Omental fat pad (tissue), 4 donors: Measurements from ENCODE around the genes PER3 and ERRFI1.

GRCh38 chr1:6625280-6626162, 853 bp downstream of the THAP3 start:
- PRO-cap, result no peak
- RAMPAGE, long total RNA, 4 experiments, result no peak in any of the 4 experiments

- PRO-cap, result no peak
- RAMPAGE, long total RNA, 4 experiments, result no peak in any of the 4 experiments
These were observed 9.2 kb downstream of the THAP3 start for GRCh38 chr1:6633710-6634419.

GRCh38 chr1:6662644-6663279, 38.1 kb downstream of the THAP3 start:
- PRO-cap, result no peak
- RAMPAGE, long total RNA, 4 experiments, result no peak in any of the 4 experiments

GRCh38 chr1:6771161-6771858, 13.9 kb upstream of the CAMTA1 start:
- PRO-cap, result no peak
- RAMPAGE, long total RNA, 4 experiments, result no peak in any of the 4 experiments

DNA sequence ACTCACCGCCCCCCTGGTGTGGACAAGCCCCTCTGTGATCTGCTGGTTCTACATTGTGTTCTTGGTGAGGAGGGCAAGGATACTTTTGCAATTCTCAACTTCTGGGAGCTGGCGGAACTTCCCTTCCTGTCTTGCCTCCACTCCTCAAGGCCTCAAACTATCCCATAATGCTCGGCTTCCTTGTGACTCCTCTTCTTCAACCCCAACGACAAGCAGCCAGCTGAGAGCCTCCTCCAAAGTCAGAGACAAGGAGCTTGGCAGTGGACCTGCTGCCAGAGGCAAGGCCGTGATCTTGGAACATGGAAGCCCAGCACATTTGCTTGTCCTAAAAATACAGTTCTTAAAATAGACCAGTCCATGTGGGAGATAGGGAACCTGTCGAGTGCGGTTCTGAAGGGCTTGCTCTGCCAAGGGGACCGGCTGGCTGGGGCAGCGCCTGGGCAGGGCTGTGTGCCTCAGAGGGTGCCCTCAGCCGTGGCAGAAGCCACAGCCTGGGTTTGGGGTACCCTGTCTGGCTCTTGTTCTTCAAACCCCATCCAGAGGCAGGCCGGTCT, 228.5 kb downstream of the CAMTA1 start:
- PRO-cap, result no peak
- RAMPAGE, long total RNA, 4 experiments, result no peak in any of the 4 experiments

DNA sequence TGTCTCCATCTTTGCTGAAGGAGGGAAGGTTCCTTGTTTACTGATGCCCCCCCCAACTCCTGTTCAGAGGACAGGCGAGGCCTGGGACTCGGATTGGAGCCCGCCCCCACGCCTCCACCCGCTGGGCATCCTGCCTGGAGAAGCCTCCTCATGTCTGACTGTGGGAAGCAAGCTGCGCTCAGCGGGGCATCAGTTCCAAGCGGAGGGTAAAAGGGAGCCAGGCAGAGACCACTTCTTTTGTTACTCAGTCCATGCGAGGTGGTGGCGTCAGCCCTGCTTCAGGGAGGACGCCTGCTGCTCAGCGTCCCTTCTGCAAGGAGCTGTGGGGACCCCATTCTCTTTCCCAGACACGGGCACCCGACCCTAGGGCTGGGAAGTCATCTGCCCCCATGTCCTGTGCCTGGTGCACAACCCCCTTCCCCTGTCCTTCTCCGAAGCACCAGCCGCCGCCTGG, 413.9 kb downstream of the CAMTA1 start:
- PRO-cap, result no peak
- RAMPAGE, long total RNA, 4 experiments, result no peak in any of the 4 experiments

DNA sequence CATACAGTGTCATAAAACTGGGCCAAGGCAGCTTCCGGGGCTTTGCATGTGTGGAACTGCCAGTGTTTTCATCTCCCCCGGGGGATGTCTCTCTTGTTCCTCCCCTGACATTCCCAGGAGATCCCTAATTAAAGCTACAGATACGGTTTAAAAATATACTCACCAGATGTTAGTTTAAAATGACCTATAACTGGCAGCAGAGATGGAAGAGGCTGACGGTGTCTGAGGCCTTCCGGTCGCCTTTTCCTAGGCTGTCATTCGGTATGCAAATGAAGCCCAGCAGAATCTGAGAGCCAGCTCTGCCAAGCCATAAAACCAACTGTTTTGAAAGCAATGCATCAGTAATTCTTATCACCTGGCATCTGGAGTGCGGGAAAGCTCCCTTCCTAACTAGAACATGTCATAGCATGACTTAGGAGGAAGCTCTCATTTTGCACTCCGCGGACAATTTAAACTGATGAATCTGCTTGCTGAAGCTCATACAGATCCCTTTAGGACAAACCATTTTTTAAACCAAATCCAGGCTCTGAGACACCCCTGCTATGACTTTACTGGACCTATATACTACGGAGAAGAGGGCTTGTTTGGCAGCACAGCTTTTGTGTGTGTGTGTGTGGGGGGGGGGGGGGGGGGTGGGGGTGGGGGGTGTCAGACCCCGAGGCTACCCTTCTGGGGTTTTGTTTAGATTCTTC, 436.4 kb upstream of the VAMP3 start:
- PRO-cap, result no peak
- RAMPAGE, long total RNA, 4 experiments, result no peak in any of the 4 experiments

DNA sequence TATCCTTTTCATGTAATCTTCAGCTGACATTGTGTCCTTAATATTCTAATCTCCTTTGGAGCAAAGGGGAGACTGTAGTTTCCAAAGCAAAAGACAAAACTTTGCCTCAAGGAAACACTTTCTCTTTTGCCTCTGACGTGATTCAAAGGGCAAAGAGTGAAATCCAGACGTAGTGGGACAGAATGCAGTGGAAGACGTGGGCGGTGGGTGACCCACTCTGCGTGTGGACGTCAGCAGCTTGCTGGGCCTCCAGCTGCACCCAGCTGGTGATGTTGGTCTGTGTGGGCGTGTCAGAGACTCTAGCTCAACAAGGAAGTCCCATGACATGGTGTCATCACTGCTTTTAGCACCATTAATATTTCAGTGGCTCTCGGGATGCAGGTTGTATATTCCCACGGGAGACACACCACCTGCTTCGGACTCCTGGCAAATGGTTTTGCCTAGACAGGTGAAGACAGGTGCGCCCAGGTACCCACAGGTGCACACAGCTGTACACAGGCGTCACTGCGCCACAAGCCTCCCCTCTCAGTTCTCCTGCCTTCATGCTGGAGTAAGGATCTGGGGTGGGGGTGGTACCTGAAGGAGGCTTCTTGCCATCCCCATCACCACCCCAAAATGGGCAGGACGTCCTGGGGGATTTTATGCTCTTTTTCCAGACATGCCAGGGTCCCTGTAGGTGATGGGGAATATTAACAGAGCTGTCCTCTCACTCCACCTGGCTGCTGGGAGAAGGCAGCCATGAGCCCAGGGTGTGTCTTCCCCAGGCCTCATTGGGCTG, 292.1 kb upstream of the VAMP3 start:
- PRO-cap, result no peak
- RAMPAGE, long total RNA, 4 experiments, result no peak in any of the 4 experiments

DNA sequence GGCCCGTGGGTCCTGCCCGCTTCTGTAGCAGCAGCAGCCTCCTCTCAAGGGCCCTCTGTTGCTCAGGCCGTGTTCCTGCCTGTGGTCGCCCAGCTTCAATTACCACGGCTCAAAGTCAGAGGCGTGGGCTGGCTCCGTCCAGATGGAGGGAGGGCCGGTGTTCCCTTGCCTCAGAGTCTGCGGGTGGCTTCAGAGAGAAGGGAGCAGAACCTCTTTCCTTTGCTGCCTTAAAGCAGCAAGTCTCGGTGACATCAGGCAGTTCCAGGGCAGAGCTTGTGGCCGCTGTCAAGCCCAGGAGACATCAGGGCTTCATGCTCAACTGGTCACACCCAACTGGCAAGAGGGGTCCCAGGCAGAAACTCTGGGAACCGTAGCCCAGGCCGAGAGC, 270.5 kb upstream of the VAMP3 start:
- PRO-cap, result no peak
- RAMPAGE, long total RNA, 4 experiments, result no peak in any of the 4 experiments

DNA sequence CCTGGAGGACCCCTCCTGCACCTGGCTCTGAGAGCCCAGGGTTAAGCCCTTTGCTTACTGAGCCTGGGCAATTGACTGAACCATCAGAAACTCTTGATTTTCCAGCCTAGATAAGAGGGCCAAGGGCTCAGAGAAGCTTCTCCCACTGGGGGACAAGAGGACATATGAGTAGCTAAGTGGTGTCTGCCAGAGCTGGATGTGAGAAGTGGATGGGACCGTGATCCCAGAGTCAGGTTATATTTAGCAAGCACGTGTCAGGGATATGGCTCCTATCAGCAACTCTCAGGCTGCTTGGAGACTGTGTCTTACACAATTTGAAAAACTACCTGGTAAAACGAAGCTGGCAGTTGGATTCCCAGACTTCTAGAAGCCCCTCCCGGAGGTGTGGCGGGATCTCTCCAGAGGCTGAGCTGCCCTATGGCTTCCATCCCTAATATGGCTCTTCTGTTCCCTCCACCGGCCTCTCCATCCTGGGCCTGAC, 253.2 kb upstream of the VAMP3 start:
- PRO-cap, result no peak
- RAMPAGE, long total RNA, 4 experiments, result no peak in any of the 4 experiments

GRCh38 chr1:7573978-7574845, 196.9 kb upstream of the VAMP3 start:
- PRO-cap, result no peak
- RAMPAGE, long total RNA, 4 experiments, result no peak in any of the 4 experiments

DNA sequence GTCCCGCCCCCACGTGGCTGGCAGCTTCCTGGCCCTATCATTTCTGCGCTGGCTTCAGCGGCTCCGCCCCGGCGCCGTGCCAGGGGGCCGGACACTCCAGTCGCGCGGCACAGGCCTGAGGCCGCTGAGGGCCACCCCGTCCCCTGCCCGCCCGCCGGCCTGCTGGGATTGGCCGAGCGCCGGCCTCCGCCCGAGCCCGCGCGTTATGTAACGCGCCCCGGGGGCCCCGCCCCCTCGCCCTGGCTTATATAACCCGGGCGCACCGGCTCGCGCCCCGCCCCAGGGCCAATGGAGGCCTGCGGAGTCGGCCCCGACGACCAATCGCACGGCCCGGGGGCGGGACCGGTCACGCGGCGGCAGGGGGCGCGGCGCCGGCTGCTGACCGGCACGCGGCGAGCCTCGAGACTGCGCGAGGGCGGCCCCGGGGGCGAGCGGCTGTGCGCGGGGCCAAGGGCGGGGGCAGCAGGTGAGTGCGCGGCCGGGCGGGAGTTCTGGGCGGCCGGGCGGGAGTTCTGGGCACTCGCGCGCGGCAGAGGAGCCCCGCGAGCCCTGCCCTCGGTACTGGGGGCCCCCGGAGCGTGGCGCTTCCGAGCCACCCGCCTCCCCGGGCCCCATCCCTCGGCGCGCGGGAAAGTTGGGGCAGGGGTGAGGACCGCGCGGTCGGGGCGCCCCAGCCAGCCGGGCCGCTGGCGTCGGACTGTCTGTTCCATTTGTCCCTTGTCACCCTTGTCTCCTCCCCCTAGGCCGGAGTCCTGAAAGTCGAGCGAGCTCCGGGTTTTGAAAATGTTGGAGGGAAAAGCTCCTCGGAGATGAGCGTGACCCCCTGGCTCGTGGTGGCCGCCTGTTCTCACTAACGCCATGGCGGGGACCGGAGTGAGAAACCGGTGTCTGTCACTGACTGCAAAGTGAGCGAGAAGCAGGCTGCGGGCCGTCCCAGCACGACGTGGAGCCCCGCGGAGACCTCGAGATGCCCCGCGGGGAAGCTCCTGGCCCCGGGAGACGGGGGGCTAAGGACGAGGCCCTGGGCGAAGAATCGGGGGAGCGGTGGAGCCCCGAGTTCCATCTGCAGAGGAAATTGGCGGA, at the start of gene PER3:
Gene PER3, plus strand, starts transcription at position 381 of the 1,083 bp plus-strand sequence.
- PRO-cap, result no peak
- RAMPAGE, long total RNA, 4 experiments, result no peak in any of the 4 experiments

DNA sequence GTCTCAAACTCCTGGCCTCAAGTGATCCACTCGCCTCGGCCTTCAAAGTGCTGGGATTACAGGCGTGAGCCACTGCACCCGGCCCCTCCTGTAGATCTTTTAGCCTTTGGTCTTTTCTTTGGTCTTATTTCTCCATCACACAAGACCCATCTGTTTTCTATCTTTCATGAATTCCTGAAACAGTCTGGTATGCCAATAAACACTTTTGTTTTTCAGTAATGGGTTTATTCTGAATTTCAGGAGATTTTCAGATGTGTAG, 23.2 kb downstream of the ERRFI1 start:
- PRO-cap, result no peak
- RAMPAGE, long total RNA, 4 experiments, result no peak in any of the 4 experiments

- PRO-cap, result no peak
- RAMPAGE, long total RNA, 4 experiments, result no peak in any of the 4 experiments
These were observed 12.4 kb downstream of the ERRFI1 start for GRCh38 chr1:8013426-8014416.

DNA sequence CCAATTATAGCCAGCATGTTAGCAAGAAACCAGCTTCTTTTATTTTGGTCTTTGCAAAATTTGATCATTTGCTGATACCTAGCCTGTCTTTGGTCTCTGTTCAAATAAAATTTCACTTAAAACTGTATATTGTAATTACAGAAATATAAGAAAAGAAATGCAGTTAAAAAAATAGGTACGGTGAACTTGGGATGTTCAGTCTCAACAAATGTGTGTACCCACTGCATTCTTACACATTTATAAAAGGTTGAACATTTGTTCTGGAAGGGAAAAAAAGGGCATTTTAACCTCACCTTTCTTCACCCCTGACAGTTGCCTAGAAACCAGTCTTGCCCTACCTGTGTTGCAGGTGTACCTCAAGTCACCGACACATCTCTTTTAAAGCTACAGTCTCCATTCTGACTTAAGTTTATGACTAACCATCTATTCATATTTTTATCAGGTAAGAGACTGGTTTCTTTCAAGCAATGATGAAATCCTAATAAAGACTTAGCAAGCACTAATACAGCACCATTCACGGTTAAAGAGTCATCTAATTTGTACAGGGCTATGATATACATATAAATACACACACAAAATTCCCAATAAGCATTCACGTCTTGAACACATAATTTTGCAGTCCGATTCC, 1.2 kb downstream of the ERRFI1 start:
- PRO-cap, result no peak
- RAMPAGE, long total RNA, 4 experiments, result no peak in any of the 4 experiments

DNA sequence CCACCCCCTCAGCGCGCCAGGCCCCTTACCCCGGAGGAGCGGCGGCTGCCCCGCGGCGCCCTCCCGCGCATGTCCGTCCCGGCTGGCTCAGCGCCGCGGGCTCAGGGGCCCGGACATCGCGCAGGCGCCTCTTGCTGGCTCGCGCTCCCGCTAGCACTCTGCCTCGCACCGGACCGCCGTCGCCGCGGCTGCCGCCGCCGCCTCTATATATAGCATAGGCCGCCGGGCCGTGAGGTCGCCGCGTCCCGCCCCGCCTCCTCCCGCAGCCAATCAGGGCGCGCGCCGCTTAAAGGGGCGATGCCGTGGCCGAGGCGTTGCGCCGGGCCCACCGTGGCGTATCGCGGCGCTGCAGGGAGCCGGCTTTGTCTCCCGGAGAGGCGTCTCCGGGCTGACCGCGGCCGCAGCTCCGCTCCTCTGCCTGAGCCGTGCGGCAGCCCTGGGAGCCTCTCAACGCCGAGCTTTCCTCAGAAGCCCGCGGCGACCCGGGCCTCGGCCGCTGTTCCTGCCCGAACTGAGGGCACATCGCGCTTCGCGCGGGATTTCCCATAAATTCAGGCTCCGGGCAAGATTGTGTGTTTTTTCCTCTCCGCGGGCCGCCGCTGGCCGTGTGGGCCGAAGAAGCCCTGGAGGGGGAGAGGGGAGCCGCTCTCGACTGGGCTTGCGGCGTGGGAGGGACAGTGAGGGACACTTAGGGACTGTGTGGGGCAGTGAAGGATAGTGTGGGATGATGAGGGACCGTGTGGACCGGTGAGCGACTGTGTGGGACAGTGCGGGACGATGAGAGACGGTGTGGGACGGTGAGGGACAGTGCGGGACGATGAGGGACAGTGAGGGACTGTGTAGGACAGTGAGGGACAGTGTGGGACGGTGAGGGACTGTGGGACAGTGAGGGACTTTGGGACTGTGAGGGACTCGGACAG, at the start of gene ERRFI1:
Gene ERRFI1, minus strand, starts transcription at position 181 of the 920 bp plus-strand sequence.
- PRO-cap, result unidirectional peak, minus-strand start at position 181 of the sequence
- RAMPAGE, long total RNA, 4 experiments, result start-site peak on the plus strand in 3 of 4 experiments, centred at positions 338 to 371 of the sequence, 8 to 33 reads per replicate; start-site peak on the minus strand in 1 of 4 experiments, centred at position 181 of the sequence, 354 reads per replicate

- PRO-cap, result no peak
- RAMPAGE, long total RNA, 4 experiments, result start-site peak on the minus strand in 1 of 4 experiments, at chr1:8028397-8028449 at its widest, 8 reads per replicate
These were observed 2.0 kb upstream of the ERRFI1 start for GRCh38 chr1:8027832-8028842.

DNA sequence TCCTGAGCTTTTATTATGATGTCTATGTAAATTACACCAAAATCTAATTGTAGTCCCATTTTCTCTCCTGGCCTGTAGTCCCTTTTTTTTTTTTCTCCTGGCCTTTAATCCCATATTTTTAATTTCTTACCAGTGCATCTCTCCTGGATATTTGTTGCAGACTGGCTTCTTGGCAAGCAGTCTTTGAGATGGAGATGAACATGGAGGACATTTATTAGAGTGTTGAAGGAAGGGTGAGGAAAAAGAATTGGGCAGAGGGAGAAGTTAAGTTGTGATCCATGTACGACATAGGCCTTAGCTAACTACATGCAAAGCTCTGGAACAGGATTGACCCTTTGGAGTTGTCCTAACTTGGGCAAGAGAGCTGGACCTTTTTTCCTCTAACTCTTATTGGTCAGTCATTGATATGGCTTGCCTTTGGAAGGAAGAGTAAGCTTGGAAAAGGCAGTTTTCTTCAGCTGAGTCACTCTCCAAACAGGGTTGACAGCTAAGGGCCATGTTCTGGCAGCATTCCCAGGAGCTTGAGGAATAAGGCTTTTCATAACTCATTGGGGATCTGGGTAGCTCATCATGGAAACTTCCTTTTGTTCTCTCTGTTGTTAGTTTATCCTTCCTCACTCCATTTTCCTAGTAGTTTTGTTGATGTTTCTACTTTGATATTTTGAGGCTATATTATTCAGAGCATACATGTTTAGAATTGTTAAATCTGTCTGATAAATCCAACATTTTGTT, 14.4 kb upstream of the ERRFI1 start:
- PRO-cap, result no peak
- RAMPAGE, long total RNA, 4 experiments, result no peak in any of the 4 experiments

DNA sequence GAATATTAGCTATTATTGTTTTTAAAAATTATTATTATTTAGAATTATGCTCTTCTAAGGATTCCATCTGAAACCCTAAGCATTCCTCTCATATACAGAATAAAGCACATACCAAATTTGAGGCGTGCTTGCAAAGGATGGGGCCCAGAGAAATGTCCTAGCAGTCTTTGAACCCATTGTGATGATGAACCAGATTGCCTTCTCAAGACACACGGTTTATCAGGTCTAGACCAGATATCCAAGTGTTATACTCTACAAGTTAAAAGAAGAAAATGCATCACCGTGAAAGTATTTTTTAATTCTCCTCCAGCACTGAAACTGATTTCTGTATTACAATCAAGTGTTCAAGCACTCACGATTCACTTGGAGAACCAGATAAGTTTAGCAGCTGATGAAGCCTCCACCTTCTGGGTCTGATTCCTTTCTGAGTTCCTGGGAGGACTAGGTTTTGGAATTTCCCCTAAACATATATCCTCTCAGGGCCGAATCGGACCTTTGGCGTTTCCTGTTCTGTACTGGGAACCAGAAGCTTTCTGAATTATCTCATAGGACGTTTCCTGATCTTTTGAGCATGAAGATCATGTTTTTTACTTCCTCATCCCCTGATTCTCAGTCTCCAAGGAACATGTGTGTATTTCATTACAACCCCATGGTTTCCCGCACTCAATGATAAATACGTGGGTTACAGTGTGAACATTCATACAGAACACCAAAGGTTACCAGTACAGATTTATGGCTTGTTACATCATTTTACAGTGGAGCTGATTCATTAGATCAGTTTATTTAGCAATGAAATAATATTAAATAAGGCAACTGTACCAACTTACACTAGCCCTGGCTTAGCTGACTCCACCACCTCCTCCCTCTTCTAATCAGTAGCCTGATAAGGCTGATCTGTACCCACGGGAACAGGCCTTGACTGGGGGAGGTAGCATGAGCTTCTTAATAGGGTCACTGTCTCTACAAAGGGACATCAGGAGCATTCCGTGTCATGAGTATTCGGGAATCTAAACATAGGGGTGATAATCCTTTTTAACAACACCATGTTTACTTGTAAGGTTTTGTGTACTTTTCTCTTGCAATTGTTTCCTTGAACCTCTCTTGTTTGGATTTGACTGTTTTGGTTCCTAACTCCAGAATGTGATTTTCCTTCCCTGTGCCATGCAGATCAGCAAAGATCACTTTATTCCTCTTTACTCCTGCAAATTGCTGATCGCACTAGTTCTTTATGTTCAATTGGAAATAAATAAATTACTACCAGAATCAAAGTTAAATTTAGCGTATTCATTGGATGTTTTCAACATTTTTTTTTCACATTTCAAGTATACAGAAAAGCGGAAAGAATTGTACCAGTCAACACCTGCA, 57.7 kb upstream of the ERRFI1 start:
- PRO-cap, result no peak
- RAMPAGE, long total RNA, 4 experiments, result no peak in any of the 4 experiments

DNA sequence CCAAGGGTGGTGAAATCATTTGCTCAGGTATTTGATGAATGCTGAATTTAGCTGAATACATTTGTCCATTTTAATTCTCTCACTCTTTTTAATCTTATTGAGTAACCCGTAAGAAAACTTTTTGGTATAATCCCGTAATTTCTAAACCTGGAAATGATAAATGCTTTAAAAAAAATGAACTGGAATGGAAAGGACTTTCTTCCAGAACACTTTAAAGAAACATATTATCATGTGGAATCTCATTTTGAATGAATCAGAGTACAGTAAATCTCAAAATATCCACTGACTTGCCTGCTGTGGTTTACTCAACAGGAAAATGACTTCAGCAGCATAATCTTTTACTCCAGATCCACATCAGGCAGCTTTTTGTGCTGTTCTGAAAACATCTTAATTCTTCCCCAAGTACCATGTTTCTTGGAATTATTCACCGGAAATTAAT, 63.9 kb upstream of the ERRFI1 start:
- PRO-cap, result no peak
- RAMPAGE, long total RNA, 4 experiments, result no peak in any of the 4 experiments